Measurements from ENCODE around the gene NECAP2.

DNA sequence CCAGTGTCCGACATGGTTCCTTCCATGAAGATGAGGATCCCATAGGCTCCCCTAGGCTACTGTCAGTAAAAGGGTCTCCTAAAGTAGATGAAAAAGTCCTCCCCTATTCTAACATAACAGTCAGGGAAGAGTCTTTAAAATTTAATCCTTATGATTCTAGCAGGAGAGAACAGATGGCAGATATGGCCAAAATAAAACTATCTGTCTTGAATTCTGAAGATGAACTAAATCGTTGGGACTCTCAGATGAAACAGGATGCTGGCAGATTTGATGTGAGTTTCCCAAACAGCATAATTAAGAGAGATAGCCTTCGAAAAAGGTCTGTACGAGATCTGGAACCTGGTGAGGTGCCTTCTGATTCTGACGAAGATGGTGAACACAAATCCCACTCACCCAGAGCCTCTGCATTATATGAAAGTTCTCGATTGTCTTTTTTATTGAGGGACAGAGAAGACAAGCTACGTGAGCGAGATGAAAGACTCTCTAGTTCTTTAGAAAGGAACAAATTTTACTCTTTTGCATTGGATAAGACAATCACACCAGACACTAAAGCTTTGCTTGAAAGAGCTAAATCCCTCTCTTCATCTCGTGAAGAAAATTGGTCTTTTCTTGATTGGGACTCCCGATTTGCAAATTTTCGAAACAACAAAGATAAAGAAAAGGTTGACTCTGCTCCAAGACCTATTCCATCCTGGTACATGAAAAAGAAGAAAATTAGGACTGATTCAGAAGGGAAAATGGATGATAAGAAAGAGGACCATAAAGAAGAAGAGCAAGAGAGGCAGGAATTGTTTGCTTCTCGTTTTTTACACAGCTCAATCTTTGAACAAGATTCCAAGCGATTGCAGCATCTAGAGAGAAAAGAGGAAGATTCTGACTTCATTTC, 45.6 kb downstream of the ZBTB17 start:
- PRO-cap: no peak

- PRO-cap: no peak
These were observed 44.9 kb downstream of the ZBTB17 start for GRCh38 chr1:15930911-15931526.

GRCh38 chr1:15935092-15935557, 40.8 kb downstream of the ZBTB17 start:
- PRO-cap: no peak

- PRO-cap: no peak
These were observed 38.5 kb downstream of the ZBTB17 start for GRCh38 chr1:15937211-15937973.

- PRO-cap: no peak
These were observed 36.4 kb downstream of the ZBTB17 start for GRCh38 chr1:15939168-15940319.

DNA sequence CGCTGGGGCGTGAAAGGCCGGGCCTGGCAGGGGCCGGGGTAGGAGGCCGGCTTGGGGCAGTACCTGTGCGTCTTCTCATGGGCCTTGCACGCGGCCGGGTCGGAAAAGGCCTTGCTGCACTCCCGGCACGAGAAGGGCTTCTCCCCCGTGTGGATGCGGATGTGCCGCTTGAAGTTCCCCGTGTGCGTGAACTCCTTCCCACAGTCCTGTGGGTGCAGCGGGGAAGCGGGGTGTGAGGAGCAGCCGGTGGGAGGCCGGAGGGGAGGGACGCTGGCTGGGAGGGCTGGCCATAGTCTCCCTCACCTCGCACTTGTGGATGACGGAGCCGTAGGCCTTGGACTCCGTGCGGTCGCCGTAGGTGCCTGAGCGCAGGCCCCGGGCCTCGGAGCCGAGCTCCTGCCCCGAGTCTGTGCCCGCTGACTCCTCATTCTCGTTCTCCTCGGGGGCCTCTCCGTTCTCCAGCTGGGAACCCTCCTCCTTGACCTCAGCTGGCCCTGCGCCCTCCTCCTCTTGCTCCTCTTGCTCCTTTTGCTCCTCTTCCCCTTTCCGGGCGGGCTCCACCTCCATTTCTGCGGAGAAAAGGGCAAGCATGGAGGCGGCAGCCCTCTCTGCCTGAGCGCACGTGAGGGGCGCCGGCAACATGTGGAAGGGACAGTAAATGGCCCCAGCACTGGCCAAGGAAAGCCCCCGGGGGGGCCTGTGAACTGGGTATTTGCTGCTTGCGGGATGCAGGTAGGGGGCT, 31.1 kb downstream of the ZBTB17 start:
- PRO-cap: no peak

DNA sequence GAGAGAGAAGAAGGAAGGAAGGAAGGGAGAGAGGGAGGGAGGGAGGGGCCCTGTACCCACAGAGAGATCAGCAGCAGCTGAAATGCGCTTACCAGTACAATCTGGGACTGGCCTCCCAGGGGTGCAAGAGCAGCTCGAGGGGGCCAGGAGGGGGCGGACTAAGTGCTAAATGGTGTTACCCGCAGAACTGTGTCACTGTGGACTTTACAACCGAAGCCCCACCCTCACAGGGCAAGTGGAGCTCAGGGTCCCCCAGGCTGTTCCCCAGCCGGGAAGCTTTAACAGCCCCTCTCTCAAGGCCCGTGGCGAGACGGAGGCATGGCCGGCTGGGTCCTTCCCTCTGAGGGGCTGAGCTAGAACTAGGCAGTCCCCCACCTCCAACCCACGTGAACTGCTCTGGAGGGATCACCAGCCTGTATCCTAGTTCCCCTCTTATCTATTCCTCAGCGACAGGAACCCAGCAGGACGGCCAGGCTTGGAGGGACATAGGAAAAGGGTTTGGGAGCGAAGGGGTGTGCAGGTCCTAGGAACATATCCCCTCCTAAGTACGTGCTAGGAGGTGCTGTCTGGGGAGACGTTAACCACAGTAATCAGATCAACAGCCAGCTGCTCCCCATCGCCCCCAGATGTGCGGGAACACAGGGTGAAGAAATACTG, 24.5 kb downstream of the ZBTB17 start:
- PRO-cap: no peak

GRCh38 chr1:15962258-15962603, 13.7 kb downstream of the ZBTB17 start:
- PRO-cap: no peak

DNA sequence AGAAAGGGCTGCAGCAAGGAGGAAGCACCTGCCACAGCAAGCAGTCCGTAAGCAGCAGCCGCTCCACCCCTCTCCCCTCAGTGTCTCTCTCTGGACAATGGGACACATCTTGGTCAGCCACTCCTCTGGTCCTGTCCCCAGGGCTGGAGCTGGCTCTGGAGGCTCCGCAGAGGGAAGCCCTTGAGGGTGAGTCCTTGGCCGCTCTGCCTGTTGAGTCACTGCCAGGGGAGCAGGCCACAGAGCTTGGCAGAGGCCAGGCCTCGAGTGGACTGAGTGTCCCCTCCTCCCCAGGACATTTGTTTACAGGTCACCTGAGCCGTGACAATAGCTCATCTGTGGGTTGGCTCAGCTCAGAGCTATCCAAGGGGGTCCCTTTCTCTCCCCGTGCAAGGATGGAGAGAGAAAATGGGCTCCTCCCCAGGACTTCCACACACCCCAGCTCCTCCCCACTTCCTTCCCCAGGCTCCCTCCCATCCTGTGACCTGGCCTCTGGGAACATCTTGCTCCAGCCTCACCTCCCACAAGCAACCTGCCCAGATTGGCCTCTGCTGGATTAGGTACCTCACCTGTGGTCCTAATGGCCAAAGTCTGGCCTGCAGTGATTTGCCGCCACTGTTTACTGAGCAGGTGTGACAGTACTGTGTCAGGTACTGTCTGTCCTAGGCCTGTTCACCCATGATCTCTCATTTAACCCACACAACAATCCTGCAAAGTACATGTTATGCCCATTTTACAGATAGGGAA, 4.9 kb downstream of the FAM131C start:
- PRO-cap: no peak

DNA sequence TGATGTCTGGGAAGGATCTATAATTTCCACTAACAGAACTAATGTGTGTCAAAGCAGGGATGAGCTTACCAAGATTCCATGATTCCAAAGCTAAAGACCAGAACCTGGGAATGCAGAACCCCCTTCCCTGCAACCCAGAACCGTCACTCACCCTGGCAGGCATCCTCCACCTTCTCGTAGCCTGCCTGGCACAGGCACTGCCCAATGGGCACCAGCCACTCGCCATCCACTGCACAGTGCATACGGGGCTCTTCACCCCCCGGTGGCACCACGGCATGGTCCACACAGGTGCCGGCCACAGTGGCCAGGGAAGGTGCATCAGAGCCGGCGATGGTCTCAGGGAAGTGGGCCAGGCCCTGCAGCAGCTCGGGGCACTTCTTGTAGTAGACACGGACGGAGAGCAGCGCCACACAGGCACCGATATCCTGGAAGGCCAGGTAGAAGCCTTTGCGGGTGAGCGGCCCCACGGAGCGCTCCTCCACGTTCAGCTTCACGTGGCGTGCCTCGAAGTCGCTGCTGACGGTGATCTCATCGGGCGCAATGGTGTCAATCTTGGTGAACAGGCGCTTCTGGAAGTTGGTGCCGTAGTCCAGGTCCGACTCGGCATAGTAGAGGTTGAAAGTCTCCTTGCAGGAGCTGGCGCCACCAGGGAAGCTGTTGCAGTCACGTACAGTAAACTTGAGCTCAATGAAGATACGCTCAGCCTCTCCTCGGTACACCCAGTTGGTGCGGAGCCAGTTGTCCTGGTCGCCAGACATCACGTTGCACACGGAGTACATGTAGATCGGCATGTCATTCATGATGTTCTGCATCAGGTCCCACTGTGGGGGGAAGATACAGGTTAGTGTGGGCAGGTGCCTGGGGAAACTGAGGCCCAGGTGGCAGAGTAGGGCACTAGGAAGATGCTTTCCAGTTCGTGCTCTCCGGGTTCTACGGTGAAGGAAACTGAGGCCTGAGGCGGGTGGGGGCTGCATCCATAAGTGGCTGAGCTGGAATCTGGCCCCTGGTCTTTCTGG, 7.3 kb downstream of the EPHA2 start:
- PRO-cap: no peak

DNA sequence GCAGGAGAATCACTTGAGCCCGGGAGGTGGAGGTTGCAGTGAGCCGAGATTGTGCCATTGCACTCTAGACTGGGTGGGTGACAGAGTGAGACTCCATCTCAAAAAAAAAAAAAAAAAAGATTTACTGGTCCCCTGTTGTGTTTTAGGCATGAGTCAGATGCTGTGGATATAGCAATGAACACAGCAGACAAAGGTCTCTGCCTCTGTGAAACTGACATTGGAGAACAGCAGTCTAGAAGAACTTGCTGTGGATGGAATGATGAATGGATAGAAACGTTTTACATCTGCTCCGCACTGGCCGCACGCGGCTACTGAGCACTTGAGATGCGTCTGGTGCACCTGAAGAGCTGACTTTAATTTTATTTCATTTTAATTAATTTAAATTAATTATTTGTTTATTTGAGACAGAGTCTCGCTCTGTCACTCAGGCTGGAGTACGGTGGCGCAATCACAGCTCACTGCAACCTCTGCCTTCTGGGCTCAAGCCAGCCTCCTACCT, 24.5 kb upstream of the EPHA2 start:
- PRO-cap: no peak

DNA sequence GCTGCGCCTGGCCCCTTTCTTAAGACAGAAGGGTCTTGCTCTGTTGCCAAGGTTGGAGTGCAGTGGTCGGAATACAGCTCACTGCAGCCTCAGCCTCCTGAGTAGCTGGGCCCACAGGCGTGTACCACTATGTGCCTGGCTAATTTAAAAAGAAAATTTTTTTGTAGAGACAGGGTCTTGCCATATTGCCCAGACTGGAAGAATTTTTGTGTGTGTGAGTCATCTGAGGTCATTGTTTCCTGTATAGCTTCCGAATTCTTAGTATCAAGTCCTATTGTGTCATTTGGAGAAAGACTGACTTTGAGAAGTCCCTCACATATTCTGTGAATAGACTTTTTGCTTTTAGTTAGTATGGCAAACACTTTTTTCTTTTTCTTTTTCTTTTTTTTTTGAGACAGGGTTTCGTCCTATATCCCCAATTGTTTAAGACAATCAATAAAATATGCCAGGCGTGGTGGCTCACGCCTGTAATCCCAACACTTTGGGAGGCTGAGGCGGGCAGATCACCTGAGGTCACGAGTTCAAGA, 4.8 kb downstream of the SZRD1 start:
- PRO-cap: no peak

- PRO-cap: no peak
These were observed 8.5 kb downstream of the SZRD1 start for GRCh38 chr1:16375477-16376042.

GRCh38 chr1:16440118-16440889, at the start of gene NECAP2:
NECAP2 (plus strand) TSS chr1:16440724.
- PRO-cap: no peak

DNA sequence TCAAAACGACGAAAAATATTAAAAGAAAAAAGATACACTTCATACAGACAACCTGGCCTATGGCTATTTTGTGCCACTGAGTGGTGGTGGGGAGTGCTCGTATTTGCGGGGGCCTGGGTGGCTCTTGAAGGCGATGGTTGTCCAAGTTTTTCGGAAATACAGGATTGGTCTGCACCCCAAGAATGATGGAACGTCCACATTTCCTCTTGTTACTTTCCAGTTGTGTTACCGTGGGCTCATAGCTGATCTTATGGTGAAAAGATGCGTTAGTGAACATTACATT, 986 bp downstream of the NECAP2 start:
- PRO-cap: no peak

GRCh38 chr1:16547474-16547862, 106.9 kb downstream of the NECAP2 start:
- PRO-cap: no peak

DNA sequence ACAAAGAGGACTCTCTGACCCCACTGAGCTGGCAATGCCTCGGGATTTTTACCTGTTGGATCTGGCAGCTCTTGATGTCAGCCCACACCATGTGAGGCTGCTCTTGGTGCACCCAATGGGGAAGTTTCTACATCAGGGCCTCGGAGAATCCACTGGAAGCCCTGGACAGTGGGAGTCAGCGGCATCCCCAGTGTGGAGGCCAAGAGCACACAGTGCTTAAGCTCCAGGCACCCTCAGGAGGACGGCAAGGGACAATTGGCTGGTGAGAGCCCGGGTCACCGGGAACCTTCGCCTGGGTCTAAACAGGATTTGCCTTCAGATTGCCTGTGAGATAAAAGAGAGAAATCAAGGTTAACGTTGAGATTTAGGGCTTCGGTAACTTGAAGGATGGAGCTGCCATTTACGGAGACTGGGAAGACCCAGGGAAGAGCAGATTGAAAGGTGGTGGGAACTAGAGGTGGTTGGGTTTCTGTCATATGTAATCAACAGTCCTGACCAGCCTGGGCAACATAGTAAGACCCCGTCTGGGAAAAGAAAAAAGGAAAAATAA, 168.0 kb downstream of the NECAP2 start:
- PRO-cap: no peak

DNA sequence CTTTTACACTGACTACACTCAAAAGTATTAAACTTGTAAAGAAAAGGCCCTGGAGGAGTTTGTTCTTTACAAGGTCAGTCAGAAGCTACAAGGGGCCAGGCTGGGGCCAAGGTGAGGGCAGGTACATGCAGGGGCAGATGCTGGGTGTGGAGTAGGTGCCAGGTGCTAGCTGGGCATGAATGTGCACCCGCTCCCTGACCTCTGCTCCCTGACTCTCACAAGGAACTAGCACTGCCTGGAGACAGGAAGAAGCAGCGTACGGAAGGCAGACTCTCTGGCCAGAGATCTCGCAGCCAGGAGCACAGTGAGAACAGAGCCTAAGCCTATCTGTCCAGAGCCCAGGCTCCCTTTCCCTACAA, 201.8 kb downstream of the NECAP2 start:
- PRO-cap: no peak

DNA sequence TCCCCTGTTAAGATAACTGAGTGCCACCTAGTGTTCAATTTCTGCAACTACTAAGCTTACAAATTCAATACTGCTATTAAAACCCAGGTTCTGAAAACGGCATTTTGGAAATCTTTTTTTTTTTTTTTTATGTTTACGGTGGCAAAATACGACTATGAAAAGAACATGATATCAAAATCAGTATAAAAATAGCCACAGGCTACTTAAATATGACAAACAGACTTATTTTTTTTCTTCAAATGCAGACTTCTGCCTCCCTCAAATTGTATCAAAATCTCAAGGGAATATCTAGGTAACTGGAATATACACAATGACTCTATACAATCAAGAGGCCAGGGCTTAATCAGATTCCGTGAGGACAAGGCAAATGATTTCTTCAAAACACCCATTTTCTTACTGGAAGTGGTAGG, 236.8 kb upstream of the CROCC start:
- PRO-cap: no peak

- PRO-cap: no peak
These were observed 54.8 kb upstream of the CROCC start for GRCh38 chr1:16866966-16867318.